Psoas muscle (tissue), 2 donors: ENCODE data around the gene MB.

DNA sequence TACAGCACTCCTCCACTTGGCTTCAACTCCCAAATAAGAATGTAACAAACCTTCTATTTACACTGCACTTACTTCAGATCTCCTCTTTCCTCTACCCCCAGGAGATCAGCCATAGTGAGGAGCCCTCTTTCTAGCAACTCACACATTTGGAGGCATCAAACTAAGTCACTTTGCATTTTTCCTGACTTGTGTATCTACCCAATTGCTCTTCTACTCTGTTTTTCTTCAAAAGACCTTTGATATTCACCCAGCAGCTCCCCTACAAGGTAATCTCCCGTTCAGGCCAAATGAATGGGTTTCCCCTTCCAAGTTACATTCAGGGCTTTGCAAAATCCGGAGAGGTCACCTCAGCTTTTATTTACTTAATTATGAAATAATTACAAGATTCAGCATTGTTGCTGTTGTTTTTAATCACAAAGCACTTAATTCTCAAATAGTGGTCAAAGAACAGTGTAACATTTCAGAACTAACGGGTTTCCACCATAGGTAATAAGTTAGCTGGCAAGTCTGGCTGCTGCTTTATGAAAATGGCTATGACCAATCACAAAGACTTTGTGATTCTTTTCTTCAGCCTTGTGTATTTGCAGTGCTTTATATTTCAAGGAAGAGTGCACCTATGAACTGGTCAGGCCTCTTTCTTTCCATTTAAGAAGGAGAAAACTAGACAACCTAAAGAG is 6.1 kb downstream of the LARGE1 start:
- PRO-cap, 2 experiments = no peak in any of the 2 experiments

- PRO-cap, 2 experiments = no peak in any of the 2 experiments
Observed at GRCh38 chr22:35133652-35134421, 67.9 kb downstream of the ISX start.

DNA sequence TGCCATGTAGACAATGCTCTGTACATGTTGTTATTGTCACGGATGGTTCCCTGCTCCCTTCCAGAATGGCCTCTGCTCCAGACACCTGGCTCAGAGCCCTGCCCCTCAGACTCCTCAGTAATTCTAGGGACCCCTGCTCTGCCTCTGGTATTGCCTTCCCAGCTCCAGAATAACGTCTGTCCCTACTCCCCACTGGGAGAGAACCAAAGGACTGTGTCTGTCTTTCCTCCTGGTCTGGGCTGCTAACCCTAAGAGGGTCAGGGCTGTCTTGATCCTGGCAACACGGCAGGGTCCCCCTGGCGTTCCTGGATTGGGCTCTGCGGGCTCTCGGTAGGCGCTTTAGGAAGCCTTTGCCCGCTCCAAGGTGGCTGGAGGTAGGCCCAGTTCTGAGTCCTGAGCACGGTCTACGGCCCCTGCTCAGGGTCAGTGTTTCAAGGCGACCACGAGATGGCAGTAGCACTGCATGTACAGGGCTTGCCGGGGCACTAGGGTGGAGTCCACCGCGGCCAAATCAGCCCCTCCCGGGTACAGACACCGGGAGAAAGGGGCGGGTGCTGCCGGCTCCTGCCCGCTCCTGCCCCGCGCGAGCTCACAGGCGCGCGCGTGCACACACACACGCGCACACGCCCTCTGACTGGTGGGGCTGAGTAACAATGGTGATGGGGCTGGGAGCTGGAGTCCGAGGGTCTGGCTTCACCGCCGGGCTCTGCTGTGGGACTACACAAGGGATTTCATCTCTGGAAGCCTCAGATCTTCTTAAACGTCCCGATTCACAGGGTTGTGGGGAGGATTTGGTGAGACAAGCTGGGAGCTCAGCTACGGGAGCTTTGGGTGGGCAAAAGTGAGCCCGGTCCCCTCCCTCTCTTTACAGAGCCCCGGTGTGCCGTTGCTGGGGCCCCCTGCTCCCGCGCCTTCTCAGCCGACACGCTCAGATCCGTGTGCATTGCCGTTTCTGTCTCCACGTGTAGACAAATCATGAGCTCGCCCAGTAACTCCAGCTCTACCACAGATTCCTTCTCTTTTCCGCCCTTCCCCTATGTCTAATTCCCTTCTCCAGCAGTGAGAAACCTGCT is 30.1 kb upstream of the HMOX1 start:
- PRO-cap, 2 experiments = no peak in any of the 2 experiments

- PRO-cap, 2 experiments = no peak in any of the 2 experiments
Observed at GRCh38 chr22:35353271-35353855, 27.5 kb upstream of the HMOX1 start.

DNA sequence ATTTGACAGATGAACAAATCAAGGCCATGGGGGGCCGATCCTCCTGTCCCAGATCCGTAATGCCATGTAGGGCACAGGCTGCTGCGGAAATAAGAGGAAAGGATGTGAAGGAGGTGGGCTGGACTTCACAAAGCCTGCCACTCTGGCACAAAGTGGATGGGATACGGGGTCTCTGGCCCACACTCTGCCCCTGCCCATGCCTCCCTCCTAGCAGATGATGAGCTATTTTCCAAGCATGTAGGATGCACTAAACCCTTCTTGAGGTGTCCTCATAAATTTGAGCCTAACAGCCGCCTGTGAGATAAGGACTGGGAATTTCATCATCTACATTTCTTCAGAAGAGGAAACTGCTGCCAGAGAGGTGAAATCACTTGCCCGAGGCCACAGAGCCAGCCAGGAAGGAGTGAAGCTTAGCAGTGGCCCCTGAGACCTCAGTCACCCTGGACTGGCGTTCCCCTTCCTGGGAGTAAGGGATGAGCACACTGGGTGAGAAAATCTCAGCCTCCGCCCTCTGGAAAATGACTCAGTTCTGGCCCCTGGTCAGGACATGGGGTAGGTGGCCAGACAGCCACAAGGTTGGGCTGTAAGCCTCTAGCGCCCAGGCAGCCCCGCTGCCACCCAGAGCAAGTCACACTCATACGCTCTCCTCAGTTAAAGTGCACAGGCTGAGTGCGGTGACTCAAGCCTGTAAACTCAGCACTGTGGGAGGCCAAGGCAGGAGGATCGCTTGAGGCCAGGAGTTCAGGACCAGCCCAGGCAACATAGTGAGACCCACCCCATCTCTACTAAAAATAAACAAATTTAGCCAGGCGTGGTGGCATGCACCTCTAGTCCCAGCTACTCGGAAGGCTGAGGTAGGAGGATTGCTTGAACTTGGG is 27.9 kb downstream of the MB start:
- PRO-cap, 2 experiments = peak in 2 of 2 experiments; most common plus-strand start position 601 of the sequence (in 2); most common minus-strand start position 447 of the sequence (in 1)

- PRO-cap, 2 experiments = peak in 2 of 2 experiments; most common plus-strand start chr22:35617706 (in 1); most common minus-strand start chr22:35617329 (in 2)
Observed at GRCh38 chr22:35616699-35618013, at the start of gene MB. Gene MB (minus strand): TSS chr22:35617329.

DNA sequence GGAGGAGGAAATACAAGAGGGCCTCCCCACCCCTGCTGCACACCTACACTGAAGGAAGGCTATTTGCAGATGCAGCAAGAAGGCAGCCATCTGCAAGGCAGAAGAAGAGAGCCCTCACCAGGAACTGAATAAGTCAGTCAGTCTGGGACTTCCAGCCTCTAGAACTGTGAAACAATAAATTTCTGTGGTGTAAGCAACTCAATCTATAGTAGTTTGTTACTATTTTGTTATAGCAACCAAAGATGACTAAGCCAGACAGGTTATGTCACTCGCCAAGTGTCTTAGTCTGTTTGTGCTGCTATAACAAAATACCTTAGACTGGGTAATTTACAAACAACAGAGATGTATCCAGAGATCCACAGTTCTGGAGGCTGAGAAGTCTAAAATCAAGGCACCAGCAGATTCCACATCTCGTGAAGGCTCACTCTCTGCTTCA is 12.0 kb downstream of the APOL6 start:
- PRO-cap, 2 experiments = no peak in any of the 2 experiments

GRCh38 chr22:35713367-35713701 is 4.3 kb upstream of the APOL5 start:
- PRO-cap, 2 experiments = no peak in any of the 2 experiments

- PRO-cap, 2 experiments = no peak in any of the 2 experiments
Observed at GRCh38 chr22:35893861-35894254, 134.8 kb downstream of the RBFOX2 start.

- PRO-cap, 2 experiments = peak in 1 of 2 experiments; most common plus-strand start chr22:35996074 (in 1)
Observed at GRCh38 chr22:35995763-35996452, 32.7 kb downstream of the RBFOX2 start.

DNA sequence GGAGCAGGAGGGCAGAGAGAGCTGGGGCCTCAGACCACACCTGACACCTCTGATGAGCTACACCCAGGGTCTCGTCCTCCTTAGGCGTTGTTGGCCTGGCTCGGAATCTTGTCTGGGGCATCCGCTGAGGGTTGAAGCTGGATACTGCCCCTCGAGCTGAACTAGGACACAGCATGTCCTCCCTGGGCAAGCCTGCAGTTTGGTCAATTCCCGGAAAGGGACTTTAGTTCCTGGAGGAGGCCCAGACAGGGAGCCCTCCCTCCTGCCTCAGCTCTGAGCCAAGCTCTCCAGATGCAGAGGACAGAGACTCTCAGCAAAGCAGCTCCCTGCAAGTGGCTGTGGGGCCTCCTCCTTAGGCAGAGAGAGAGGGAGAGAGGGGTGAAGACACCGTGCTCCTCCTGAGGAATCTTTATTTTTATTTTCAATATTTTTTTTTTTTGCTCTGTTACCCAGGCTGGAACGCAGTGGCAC is 4.8 kb downstream of the APOL3 start:
- PRO-cap, 2 experiments = peak in 1 of 2 experiments; most common plus-strand start position 303 of the sequence (in 1); most common minus-strand start position 201 of the sequence (in 1)

DNA sequence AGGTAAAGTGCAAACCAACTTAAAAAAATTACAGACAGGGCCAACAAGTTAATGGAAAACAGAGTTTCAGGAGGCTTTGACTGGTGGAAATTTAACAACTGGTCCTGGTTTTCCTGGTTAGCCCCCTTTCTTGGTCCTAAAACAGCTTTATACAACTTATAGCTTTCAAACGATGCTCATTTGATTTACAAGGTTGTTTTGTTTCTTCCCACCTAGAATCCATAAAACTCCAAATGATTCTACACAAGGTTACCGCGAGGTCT is 4.8 kb upstream of the APOL3 start:
- PRO-cap, 2 experiments = no peak in any of the 2 experiments

DNA sequence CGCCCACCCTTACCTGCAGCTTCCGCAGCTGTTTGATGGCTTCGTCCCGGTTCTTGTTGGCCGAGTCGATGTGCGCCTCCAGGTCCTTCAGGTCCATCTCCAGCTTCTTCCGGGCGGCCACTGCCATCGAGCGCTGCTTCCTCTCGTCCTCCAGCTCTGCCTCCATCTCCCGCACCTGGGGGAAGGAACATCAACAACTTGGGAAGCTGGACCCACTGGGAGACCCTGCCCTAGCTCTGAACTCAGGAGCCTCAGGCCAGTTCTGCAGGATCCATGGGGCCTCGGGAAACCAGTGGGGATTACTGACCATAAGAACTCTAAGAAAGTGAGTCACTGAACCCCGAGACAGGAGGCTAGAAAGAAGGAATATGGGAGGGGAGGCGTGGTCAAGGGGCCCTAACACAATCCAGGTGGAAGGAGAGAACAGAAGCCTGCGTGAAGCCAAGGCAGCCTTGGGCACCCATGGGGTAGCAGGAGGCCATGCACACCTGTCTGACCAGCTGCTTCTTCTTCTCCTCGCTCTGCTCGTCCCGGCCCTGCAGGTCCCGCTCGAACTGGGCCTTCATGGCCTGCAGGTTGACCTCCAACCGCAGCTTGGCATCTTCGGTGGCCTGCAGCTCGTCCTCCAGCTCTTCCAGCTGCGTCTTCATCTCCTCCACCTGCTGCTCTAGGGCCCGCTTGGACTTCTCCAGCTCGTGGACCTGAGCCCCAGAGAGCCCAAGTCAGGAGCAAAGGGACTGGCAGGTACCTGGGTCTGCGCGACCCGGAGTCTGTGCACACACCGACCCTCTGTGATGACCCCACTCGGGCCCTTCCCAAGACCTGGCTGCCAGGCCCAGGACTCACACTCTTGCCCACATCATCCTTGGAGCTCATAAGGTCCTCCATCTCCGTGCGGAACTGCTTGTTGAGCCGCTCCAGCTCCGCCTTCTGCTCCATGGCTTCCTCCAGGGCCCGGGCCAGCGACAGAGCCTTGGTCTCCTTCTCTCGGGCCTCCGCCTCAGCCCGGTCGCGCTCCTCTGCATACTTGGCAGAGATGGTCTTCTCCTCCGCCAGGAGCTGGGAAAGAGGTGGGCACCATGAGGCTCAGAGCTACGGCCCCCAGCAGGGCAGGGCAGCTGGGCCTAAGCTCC is 35.7 kb downstream of the APOL1 start:
- PRO-cap, 2 experiments = no peak in any of the 2 experiments

DNA sequence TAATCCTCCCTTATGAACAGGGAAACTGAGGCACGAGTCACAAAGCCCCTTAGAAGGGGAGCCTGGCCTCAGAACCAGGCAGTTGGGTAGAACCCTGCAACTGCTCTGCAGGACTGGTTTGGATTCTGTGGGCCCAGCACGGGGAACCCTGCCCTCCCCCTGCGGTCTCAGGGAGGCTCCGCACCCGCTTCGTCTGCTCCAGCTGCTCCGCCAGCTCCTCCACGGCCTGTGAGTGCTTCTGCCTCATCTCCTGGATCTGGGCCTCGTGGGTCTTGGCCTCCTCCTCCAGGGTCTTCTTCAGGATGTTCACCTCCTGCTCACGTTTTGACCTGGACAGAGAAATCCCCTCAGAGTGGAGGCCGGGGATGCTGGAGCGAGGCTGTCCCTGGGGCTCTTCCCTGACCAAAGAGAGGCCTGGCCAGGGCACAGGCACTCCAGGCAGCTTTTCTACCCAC is 41.8 kb downstream of the APOL1 start:
- PRO-cap, 2 experiments = no peak in any of the 2 experiments

DNA sequence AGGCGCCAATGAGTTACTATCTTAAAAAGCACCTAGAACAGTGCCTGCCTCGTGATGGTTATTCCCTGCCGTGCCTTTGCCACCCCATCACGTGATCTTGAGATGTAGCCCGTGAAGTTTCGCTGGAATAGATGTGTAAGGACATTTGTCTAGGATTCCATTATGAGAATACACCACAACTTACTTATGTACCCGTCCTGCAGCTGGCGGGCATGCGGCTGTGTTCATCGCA is 44.5 kb downstream of the APOL1 start:
- PRO-cap, 2 experiments = no peak in any of the 2 experiments

DNA sequence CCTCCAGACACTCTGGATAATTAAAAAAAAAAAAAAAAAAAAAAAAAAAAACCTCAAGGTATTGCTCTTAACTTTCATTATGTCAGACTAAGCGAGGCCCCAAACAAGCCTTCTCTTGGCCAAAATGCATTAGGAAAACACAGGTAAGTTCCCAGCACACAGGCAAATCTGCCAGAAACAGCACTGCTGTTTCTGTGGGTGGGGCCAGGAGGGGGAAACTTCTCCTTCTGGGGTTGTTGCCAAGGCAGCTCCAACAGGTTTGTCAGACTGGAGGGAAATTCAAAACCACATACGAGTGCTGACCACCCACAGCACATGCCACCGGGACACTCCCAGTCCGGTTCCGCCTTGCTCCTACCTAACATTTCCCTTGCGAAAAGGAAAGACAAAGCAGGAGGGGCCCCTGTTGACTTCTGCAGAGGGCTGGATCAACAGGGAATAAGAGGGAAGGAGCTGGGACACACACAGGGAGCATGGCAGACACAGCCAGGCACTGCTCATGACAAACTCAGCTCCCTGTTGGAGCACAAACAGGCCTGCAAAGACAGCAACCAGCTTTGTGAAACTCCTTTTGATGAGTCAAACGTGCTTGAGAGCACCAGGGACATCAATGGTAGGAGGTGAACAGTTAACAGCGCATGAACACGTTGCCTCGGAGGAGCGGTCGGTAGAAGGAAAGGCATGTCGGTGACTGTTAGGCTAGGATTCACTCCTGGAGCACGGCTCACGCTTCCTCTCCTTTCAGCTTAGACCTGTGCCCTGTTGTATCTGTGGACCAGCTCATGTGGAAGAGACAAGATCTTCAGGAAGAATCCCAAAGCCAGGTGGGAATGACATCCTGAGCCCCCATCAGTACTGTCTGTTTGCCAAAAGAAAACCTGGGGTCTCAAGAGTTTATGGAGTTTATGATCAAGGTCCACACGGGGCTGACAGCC is 54.9 kb downstream of the MYH9 start:
- PRO-cap, 2 experiments = no peak in any of the 2 experiments

DNA sequence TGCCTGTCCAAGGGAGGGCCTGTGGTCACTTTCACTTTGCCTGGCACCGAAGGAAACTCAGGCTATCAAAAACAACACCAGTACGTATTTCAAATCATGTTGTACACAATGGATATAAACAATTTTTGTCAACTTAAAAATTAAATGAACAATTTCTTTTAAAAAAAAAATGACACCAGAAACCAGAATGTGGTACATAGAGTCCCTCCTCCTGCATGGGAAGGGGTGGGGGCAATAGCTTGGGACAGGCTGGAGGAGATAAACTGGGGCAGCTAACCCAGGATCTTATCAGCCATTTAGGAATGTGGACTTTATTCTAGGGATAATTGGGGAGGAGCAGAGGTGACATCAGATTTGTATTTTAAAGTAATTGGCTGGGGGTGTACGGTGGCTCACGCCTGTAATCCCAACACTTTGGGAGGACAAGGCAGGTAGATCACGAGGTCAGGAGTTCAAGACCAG is 26.3 kb downstream of the MYH9 start:
- PRO-cap, 2 experiments = no peak in any of the 2 experiments

DNA sequence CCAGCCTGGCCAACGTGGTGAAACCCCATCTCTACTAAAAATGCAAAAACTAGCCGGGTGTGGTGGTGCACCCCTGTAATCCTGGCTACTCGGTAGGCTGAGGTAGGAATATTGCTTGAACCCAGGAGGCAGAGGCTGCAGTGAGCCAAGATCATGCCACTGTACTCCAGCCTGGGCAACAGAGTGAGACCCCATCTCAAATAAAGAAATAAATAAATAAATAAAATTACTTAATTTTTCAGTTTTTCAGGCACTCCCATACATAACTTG is 5.2 kb downstream of the MYH9 start:
- PRO-cap, 2 experiments = peak in 1 of 2 experiments; most common minus-strand start position 91 of the sequence (in 1)

DNA sequence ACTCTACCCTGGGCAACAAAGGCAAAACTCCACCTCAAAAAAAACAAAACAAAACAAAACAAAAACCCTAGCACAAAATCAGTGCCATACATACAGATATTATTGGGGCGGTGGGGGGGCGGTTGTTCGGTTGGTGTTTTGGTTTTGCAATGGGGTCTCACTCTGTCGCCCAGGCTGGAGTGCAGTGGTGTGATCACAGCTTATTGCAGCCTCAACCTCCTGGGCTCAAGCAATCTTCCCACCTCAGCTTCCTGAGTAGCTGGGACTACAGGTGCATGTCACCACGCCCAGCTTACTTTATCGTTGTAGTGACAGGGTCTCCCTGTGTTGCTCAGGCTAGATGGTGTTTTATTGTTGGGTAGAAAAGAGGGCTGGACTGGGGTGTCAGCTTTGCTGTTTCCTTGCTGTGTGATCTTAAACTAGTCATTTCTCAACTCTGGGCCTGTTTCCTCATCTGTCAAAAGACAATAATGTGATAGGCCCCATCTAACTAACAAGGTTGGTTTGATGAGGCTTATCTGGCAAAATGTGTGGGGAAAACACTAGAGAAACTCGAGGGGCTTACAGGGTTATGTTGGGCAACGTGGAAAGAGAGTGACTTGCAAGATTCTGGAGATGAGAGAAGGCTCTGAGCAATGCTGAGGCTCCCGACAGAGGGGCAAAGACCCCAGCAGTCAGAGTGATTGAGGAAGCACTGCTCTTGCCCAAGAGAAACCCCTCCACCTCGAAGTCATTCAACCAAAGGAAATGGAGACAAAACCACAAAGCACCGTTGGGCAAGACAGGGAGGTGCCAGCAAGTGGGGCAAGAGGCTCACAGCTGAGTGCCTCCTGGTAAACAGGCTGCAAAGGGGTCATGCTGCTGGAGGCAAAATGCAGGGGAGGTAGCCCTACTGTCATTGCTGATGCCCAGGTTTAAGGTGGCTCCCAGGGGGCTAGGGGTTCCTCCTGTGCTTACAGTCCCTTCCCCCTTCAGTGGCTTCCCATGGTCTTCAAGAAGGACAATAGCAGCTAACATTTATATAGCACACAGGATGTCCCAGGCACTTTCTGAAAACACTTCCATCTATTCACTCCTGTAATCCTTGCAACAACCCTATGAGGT is 17.7 kb upstream of the MYH9 start:
- PRO-cap, 2 experiments = no peak in any of the 2 experiments

GRCh38 chr22:36419199-36419925 is 31.6 kb upstream of the MYH9 start:
- PRO-cap, 2 experiments = no peak in any of the 2 experiments